Pericardium (tissue), 1 donor: ENCODE measurements around the gene PON1.

DNA sequence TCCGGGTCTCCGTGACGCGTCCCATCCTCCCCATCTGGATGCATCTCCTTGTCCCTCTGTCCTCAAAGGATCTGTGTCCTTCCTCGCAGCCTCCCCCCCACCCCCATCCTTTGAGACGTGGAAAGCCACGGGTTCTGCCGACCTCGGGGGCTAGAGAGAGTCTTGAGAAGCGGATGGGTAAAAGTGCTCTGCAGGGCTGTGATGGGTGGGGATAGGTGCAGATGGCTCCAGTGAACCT lies 876 bp downstream of the ANKIB1 start:
- RRBS, result no CpG with 5 or more reads among the region's 10 CpGs

DNA sequence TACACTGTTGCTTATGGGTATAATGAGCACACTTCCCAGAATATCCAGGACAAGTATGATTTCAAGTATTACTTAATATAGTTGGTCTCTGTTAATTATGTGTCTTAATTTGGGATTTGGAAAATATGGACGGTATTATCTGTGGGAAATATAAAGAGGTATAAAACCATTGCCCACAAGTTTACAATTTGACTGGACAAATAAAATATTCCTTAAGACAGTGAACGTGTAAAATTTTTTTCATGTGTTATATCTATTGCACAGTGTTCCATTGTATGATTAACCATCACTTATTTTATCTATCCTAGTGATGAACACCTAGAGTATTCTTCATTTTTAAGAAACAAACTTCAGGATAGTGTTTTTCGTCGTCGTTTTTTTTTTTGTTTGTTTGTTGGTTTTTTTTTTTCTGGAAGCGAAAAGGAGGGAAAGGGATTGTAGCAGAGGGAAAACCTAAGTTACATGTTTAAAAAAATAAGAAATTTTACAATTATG lies 18.1 kb downstream of the ANKIB1 start:
- RRBS, result no CpG with 5 or more reads among the region's 6 CpGs

DNA sequence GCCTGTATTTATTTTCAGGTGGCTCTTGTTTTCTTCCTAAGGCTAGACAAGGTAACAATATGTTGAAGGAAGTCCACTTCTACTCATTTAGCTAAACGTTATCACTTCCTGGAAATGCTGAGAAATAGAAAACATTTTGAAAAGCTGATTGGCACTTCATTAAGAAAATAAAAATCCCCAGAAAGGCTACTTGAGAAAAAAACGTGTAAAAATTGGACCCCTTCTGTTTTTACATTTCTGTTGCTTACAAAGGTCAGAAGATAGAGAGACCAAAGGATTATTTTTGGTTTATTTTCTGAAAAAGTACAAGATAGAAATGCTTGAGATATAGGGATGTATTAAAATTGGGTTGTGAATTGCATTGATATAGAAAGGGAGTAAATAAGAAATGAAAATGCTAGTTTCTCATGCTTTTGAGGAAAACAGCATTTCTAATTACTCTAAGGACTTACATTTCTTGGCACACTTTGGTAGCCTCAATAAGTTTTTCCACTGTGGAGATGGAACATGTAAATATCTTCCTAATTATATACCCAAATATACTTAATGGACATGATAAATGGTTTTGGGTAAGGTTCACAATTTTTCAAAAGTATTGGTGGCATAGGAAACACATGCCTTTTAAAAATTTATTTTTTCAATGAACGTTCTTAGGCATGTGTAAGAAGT lies 20.2 kb upstream of the FAM133B start:
- RRBS, result no CpG with 5 or more reads among the region's 3 CpGs

DNA sequence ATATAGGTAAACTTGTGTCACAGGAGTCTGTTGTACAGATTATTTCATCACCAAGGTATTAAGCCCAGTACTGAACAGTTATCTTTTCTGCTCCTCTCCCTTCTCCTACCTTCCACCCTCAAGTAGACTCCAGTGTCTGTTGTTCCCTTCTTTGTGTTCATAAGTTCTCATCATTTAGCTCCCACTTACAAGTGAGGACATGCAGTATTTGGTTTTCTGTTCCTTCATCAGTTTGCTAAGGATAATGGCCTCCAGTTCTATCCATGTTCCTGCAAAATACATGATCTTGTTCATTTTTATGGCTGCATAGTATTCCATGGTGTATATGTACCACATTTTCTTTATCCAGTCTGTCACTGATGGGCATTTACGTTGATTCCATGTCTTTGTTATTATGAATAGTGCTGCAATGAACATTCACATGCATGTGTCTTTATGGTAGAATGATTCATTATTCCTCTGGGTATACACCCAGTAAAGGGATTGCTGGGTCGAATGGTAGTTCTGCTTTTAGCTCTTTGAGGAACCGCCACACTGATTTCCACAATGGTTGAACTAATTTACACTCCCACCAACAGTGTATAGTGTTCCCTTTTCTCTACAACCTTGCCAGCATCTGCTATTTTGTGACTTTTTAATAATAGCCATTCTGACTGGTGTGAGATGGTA lies 79.0 kb downstream of the CDK6 start:
- RRBS, result no CpG with 5 or more reads among the region's 3 CpGs

DNA sequence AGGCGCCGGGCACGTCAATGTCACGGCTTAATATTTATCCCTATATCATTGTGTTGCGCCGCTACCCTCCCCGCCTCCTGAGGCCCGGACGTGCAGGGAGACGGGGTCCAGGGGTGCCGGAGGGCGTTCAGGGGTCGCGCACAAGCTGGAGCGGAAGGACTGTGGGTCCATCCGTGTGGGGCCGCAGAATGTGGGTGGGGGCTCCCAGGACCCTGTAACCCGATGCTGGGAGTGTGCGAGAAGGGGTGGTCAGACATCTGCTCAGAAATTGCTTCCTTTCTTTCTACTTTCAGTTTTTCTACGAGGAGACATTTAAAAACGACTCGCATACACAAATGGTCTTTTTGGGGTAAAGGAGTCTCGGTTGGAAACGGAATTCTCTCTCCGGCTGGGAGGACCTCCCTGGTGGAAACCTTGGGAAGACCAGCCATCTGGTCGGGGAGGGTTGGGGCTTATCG lies 2.3 kb downstream of the CDK6 start:
- RRBS, result under 1% methylated on average over 7 of the region's 27 CpGs

DNA sequence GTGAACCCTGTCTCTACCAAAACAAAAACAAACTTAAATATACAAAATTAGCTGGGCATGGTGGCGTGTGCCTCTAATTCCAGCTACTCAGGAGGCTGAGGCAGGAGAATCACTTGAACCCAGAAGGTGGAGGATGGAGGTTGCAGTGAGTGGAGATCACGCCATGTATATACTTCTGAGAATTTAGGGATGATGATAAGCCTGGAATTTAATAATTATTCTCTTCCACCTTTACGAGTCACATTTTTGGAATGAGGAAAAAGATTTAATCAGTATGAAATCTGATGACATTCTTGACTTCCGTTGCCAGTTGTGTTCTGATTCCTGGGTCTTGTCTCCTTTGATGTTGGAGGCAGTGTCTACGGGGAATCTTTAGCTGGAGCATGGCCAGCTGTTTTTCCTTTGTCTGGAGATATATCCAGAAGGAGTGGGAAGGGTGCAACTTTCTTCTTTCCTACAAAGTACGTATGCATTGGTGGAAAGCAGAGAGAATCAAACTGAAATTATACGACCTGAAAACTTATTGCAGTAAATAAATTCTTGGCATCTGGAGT lies 7.1 kb upstream of the GNG11 start:
- RRBS, result no CpG with 5 or more reads among the region's 7 CpGs

GRCh38 chr7:94087628-94088088 lies 83.5 kb upstream of the BET1 start:
- RRBS, result no CpG with 5 or more reads among the region's 7 CpGs

GRCh38 chr7:94297131-94297954 lies 97.4 kb upstream of the COL1A2 start:
- RRBS, result no CpG with 5 or more reads among the region's 10 CpGs

DNA sequence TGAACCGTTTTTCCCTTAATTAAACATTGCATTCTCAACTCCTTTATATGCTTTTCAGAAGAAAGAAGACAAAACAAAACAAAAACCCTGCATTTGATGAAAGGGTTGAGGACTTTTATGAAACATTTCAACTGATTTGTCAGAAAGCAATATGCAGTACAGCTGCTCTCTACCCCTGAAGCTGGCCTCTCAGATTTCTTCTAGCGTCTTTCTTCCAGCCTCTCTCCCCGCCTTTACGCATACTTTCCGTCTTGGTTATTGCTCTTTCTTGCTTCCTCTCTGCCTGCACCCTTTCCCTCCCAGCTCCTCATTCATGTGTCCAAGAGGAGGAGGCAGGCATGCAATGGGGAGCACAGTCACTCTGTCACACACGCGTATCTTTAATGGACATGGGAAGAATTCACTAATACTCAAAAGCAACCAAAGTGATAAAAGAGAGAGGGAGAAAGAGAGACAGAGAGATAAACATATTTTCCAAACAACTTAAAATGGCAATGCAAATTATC lies 91.0 kb upstream of the COL1A2 start:
- RRBS, result no CpG with 5 or more reads among the region's 7 CpGs

GRCh38 chr7:94367825-94368909 lies 26.5 kb upstream of the COL1A2 start:
- RRBS, result no CpG with 5 or more reads among the region's 7 CpGs

GRCh38 chr7:94420499-94420756 lies 25.7 kb downstream of the COL1A2 start:
- RRBS, result no CpG with 5 or more reads among the region's 4 CpGs

DNA sequence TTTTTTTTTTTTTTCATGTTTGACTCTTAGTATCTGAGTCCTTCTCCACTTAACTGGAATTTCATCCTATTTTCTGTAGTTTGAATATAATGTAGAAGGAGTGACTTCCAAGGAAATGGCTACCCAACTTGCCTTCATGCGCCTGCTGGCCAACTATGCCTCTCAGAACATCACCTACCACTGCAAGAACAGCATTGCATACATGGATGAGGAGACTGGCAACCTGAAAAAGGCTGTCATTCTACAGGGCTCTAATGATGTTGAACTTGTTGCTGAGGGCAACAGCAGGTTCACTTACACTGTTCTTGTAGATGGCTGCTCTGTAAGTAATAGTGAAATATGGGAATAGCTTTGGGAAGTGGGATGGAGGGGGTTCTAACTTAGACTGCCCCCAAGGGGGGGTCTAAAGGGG lies 34.4 kb downstream of the COL1A2 start:
- RRBS, result no CpG with 5 or more reads among the region's 1 CpG

- RRBS, result 2% methylated on average over 5 of the region's 12 CpGs
Observed at GRCh38 chr7:94510595-94511197, 1.1 kb downstream of the CASD1 start.

DNA sequence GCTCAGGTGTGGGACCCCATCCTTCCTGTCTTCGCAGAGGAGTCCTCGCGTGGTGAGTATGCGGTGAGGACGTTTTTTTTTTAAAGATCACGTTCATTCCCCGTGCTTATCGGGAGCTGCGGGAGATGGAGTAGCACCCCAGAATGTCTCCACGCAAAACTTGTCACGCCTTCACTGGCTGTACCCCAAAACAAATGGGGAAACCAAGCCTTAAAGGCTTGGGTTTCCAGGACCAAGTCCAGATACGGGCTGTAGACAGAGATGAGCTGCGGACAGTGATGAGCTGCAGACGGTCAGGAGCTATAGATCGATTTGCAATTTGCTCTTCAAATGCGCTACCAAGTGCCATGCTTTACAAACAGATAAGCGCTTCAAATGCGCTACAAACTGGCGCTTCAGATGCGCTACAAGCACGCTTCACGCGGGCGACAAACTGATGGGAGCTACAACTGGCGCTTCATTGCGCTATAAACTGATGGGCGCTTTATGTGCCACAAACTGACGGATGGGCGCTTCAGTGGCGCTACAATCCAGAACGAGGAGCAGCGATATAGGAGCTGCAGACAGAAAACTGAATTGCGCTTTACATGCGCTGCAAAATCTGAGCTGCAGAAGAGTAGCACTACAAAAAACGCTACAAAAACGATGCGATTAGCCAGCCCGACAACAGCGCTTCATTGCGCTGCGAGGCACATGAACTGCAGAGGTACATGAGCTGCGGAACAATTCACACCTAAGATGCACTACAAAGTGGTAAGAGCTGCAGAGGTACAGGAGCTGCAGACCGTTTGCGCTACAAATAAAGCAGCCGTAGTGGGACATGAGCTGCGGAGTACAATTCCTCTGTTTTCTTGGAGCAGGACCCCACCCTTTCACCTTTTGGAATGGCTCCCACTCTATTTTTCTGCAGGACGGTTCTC lies 856 bp upstream of the SGCE start:
- RRBS, result no CpG with 5 or more reads among the region's 47 CpGs

GRCh38 chr7:94657473-94658366 lies 1.8 kb upstream of the SGCE start:
- RRBS, result 50% methylated on average over 3 of the region's 33 CpGs

DNA sequence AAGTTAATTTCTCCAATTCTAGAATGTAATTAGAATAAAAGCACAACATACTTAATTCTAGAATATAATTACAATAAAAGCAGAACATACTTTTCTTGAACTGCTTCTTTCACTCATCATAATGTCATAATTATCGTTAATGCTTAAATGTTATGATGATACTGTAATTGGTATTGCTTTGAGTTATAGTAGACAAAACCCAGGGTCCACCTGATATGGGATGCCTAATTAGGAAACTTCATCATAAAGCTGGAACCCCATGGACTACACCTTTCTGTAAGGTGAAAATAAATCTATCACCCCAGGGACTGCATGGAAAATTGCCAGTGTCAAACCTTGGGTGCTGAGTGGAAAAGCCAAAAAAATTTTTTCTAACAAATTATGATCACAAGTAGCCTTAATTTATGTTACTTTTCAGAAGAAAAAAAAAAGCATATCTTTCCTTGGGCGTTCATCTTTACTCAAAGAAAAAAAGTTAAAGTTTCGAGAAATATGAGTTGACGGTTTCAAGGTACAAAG lies 117.6 kb downstream of the PON1 start:
- RRBS, result no CpG with 5 or more reads among the region's 4 CpGs

DNA sequence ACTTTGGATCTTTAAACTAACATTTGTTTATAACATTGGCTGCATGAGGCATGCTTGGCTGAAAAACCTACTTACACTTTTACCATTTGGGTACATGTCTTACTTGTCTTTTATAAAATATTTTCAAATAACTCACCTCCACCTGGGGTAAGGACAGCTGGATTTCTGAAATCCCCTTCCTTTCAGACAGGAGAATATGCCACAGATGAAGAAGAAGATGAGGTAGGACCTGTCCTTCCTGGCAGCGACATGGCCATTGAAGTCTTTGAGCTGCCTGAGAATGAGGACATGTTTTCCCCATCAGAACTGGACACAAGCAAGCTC lies 98.6 kb downstream of the PON1 start:
- RRBS, result no CpG with 5 or more reads among the region's 1 CpG

- RRBS, result no CpG with 5 or more reads among the region's 26 CpGs
Observed at GRCh38 chr7:95324260-95324963, at the start of gene PON1. Gene PON1 (minus strand): TSS chr7:95324532.

- RRBS, result no CpG with 5 or more reads among the region's 2 CpGs
Observed at GRCh38 chr7:95774196-95774501, 1.8 kb downstream of the DYNC1I1 start.

GRCh38 chr7:96236160-96236710 lies 85.7 kb downstream of the SLC25A13 start:
- RRBS, result no CpG with 5 or more reads among the region's 5 CpGs